CMK (cell line): ENCODE measurements around the gene AP2A2.

GRCh38 chr11:925120-926288 lies at the start of gene AP2A2:
AP2A2 (plus strand) TSS chr11:925870.
- RRBS, result 1% methylated on average over 76 of the region's 152 CpGs

DNA sequence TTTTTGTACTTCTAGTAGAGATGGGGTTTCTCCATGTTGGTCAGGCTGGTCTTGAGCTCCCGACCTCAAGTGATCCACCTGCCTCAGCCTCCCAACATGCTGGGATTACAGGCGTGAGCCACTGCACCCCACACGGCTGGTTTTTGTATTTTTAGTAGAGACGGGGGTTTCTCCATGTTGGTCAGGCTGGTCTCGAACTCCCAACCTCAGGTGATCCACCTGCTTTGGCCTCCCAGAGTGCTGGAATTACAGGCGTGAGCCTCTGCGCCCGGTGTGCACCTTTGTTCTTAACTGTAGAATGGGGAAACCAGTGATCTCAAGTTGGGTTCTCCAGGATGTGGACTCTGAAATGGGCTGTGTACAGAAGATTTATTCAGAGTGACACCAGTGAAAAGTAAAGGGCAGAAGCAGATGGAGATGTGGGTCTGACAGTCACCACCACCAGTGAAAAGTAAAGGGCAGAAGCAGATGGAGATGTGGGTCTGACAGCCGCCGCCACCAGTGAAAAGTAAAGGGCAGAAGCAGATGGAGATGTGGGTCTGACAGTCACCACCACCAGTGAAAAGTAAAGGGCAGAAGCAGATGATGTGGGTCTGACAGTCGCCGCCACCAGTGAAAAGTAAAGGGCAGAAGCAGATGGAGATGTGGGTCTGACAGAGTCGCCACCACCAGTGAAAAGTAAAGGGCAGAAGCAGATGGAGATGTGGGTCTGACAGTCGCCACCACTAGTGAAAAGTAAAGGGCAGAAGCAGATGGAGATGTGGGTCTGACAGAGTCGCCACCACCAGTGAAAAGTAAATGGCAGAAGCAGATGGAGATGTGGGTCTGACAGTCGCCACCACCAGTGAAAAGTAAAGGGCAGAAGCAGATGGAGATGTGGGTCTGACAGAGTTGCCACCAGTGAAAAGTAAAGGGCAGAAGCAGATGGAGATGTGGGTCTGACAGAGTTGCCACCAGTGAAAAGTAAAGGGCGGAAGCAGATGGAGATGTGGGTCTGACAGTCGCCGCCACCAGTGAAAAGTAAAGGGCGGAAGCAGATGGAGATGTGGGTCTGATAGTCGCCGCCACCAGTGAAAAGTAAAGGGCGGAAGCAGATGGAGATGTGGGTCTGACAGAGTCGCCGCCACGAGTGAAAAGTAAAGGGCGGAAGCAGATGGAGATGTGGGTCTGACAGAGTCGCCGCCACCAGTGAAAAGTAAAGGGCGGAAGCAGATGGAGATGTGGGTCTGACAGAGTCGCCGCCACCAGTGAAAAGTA lies 35.4 kb downstream of the AP2A2 start:
- RRBS, result no CpG with 5 or more reads among the region's 32 CpGs

DNA sequence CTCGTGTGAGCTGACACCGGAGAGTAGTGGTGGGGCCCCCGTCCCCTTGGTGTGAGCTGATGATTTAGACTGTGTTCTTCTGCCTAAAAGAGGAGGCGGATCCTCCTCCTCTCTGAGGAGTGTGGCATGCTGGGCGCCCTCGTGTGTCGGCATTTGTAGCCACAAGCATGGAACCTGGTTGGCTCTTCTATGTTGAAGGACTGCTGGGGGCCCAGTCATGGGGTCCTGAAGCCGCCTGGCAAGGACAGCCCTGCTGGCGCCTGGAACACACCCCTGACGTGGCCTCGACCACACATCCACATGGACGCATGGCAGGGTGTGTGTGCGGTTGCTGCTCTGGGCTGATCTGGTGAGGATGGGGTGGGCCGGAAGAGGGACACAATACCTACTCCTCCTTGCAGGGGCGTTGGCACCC lies 50.2 kb downstream of the AP2A2 start:
- RRBS, result no CpG with 5 or more reads among the region's 15 CpGs

GRCh38 chr11:1049556-1050203 lies 13.2 kb upstream of the MUC6 start:
- RRBS, result no CpG with 5 or more reads among the region's 16 CpGs

GRCh38 chr11:1053919-1054822 lies 17.7 kb upstream of the MUC6 start:
- RRBS, result 65% methylated on average over 12 of the region's 26 CpGs

DNA sequence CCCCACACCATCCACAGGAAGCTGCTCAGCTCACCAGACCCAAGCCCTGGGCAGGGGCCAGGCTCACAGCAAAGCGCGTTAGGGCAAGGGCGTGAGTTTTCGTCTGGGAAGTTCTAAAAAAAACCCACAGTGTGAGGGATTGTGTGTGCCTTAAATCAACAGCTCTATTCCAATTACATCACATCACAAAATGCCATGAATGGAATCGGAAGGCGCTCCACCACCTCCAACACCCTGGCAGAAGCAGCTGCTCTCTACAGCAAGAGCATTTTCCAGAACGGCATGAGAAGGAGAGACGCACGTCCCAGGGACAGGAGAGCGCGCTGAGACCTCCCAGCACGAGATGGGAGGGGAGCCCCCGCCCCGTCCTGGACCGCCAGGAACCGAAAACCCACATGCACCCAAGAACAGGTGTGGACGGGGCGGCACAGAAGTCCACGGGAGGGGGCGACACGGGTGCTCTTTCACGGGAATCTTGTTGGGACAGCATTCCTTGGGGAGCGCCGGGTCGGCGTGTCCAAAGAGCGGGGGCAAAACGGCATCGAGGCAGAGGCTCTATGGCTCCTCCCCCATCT lies 32.9 kb downstream of the TOLLIP start:
- RRBS, result no CpG with 5 or more reads among the region's 29 CpGs

GRCh38 chr11:1337218-1337870 lies 27.9 kb upstream of the TOLLIP start:
- RRBS, result 79% methylated on average over 28 of the region's 73 CpGs

DNA sequence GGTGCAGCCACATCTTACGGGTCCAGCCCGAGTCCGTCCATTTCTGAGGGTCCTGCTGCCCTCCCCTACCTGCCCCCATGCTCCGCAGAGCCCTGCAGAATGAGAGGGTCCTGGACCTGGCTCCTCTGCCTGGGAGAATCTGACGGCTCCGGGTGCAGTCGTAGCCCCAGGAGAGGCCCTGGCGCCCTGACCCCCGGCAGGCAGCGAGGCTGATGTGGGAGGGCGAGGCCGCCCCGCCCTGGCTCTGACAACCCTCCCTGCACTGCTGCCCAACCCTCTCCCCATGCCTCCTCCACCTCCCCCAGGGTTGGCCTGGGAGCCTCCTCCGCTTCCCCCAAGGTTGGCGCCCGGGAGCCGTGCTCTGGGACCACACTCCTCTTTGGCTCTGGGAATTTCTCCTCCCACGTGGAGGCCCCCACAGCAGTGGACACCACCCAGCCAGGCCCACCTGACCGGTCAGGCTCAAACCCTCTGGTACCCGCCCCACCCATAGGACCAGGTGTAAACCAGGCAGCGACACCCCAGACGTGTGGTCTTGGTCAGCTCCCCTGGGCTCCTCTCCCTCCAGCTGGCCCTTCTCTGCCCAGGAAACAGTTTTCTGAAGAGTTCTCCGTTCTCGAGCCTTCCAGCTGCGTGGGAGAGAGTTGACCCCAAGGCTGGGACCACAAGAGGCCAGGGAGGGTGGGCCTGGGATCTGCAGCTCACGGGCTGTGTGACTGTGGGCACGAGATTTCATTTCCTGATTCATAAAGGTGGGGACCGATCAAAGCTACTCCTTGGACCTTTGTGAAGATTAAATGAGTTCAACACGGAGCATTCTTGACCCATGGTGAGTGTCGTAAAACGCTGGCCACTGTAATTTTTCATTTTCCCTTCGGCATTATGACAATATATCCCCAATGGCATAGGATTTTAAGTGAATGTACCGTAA lies 39.5 kb upstream of the BRSK2 start:
- RRBS, result 74% methylated on average over 6 of the region's 33 CpGs

DNA sequence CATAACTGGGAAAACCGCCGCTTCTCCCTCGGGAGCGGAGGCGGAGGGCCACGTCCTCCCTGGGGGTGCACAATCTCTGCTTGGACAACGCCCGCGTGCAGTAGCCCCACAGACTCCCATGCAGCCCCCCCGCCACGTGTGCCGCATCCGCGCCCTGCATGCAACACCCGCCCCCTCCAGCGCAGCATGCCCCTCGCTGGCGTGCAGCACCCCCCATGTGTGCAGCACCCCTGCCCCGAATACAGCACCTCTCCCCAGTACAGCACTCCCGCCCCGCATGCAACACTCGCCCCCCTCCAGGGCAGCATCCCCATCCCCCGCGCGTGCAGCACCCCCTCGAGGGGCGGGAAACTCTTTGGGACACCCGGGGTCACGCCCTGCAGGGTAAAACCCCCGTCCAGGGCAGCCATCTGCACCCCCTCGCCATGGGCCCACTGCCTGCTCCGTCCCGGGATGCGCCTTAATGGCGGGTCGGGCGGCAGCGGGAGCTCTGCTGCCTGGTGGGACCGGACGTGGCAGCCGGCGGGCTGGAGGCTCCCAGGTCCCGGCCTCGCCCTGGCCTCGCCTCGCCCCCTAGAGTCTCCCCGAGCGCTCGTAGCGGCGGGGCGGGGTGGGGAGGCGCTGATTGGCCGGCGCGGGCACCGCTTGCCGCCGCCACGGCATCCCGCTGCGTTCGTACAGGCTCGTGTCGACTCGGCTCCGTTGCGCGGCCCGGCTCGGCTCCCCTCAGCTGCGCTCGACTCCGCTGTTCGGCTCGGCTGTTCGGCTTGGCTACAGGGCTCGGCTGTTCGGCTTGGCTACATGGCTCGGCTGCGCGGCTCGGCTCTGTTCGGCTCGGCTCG lies 538 bp upstream of the BRSK2 start:
- RRBS, result 74% methylated on average over 26 of the region's 86 CpGs

GRCh38 chr11:1471292-1471827 lies 15.2 kb downstream of the MOB2 start:
- RRBS, result no CpG with 5 or more reads among the region's 24 CpGs

- RRBS, result 66% methylated on average over 6 of the region's 21 CpGs
Observed at GRCh38 chr11:1485913-1486478, 583 bp downstream of the MOB2 start.

DNA sequence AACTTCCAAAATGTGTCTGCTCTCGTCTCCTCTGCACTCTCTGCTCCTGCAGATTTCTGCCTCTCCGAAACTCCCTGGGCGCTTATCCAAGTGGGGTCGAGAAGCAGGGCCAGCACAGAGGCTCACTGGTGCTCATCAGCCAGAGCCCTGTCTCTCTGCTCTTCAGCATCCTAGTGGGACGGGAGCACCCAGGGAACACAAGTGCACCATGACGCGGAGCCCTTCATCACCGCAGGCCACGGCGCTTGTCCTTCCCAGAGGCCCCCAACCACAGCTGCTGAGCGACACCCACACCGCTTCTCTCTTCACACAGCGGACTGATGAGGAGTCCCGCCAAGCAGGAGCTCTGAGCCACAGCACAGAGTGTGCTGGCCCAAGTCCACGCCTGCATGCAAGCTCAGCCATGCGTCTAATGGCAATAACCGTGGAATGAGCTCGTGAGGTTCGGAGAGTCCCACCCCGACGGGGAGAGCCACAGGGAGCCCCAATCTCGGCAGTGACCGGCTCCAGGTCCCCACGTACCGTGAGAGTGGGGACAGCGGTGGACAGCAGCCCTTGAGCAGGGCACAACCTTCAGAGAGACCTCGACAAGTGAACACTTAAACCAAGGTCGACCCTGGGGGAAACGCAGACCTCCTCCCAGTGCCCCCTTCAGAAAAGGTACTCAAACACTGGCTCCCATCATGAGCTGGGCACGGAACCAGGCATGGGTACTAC lies 28.0 kb upstream of the MOB2 start:
- RRBS, result no CpG with 5 or more reads among the region's 30 CpGs

DNA sequence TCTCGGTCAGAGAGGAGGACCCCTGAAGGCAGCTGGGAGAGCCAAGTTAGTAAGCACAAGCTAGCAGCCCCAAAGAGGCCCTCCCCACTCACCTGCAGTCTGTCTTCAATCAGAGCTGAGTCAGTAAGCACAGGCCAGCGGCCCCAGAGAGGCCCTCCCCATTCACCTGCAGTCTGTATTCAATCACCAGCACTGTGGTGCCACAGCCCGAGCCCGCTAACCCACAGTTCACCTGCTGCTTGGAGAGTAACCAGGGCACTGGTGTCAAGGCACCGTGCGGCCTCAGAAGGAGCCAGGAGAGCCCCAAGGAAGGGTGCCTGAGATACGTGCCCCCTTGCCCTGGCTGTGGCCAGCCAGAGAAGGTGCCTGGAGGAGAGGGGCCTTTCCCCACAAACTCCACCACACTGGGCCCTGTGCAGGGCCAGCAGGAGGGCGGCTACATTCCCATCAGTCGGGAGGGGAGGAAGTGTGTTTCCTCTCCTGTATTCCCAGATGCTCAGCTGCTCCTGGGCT lies 36.7 kb downstream of the DUSP8 start:
- RRBS, result no CpG with 5 or more reads among the region's 9 CpGs

DNA sequence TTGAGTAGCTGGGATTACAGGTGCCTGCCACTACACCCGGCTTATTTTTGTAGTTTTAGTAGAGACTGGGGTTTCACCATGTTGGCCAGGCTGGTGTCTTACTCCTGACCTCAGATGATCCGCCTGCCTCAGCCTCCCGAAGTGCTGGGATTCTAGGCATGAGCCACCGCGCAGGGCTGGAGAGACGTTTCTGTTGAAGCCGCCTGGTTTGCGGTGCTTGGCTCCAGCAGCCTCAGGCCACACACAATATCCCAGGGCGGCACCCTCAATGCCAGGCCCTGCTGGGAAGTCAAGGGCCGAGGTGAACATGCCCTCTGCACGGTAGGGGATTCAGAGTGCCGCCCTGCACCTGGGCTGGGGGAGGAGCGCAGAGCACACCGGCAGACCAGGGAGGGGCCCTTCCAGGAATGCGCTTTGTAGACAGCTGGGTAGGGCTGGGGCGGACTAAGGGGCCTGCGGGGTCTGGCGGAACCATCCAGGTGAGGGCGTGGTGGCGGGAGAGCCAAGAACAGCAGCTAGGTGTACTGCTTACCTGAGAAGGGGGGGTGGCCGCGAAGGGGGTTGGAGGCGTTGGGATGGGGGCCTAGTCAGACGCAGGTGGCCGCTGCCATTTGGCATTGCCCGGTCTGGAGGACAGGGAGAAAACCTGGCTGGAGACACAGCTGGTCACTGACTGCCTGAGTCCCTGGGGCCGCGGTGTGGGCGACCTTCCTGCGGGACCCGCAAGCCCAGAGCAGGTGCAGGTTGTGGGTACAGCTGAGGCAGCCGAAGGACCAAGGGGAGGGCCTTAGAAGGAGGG lies 26.0 kb downstream of the DUSP8 start:
- RRBS, result no CpG with 5 or more reads among the region's 32 CpGs

- RRBS, result no CpG with 5 or more reads among the region's 4 CpGs
Observed at GRCh38 chr11:1552618-1552885, 19.5 kb downstream of the DUSP8 start.

DNA sequence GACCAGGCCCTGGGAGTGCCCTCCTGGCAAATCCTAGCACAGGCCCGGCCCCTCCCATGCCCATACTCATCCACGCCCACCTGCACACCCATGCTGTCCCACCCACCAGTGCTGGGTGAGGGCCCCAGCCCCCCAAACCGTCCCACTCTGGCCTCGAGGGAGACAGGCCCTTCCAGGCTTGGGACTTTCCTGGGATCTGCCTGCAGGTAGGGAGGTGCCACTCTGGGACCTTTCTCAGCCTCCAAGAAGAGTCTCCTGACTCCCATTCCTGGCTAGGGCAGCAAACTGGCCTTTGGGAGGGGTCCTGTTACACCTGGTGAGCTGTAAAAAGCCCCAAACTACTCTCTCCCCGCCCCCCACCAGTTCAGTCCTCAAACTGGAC lies 10.0 kb downstream of the DUSP8 start:
- RRBS, result no CpG with 5 or more reads among the region's 5 CpGs

DNA sequence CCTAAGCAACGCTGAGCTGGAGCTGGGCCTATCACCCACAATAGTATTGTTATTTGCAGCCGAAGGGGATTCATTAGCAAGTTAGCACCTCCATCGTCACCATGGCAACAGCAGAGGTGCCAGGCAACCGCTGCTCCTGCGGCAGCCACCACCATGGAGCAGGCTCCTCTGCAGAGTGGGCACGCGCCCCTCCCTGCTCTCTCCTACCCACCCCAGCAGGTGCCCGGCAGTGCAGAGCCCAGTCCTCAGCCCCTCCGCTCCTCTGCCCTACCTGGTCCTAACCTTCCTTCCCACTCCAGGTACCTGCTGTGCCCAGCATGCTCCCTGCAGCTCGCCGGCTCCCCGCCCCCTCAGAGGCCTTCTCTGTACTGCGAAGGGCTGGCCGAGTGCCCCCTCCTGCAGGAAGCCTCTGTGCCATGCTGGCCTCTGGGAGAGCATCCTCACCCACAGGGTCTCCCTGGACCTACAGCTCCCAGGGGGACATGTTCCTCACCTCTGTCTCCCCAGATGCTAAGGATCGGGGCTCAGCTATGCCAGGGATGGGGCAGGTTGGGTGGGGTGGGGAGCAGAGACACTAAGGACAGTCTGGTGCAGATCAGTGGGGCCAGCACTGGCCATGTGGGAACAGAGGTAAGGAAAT lies 3.5 kb downstream of the DUSP8 start:
- RRBS, result 19% methylated on average over 4 of the region's 15 CpGs

DNA sequence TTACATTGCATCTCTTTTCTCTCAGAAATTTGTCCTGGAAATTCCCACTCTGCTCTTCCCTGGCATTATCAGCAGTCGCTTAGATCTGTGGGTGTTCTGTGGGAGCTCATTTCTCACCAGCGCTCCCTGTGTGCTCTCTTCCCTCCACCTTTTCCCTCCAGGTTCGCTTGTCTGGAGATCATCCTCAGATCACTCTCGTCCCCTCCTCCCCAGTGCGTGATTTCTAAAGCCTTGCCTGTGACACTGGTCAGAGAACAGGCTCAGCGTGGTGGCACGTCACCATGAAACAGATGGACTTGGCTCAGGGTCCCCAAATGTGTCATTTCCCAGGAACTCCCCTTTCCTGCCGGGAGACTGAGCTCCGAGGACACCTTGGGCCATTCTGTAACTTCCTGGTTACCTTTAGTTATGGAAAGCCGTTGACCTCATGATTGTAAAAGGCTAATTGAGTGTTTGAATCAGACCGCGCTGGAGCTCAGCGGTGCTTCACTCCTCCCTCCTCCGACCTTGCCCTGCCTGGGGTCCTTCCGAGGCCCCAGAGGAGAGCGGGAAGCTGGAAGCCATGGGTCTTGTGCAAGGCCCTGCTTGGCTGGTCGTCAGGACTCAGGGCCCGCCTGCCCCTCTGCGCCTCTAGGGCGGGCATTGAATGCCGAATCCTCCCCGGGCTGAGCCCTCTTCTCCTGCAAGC lies 1.6 kb downstream of the KRTAP5-2 start:
- RRBS, result no CpG with 5 or more reads among the region's 22 CpGs

GRCh38 chr11:1662550-1663406 lies 33.2 kb downstream of the KRTAP5-5 start:
- RRBS, result no CpG with 5 or more reads among the region's 22 CpGs

DNA sequence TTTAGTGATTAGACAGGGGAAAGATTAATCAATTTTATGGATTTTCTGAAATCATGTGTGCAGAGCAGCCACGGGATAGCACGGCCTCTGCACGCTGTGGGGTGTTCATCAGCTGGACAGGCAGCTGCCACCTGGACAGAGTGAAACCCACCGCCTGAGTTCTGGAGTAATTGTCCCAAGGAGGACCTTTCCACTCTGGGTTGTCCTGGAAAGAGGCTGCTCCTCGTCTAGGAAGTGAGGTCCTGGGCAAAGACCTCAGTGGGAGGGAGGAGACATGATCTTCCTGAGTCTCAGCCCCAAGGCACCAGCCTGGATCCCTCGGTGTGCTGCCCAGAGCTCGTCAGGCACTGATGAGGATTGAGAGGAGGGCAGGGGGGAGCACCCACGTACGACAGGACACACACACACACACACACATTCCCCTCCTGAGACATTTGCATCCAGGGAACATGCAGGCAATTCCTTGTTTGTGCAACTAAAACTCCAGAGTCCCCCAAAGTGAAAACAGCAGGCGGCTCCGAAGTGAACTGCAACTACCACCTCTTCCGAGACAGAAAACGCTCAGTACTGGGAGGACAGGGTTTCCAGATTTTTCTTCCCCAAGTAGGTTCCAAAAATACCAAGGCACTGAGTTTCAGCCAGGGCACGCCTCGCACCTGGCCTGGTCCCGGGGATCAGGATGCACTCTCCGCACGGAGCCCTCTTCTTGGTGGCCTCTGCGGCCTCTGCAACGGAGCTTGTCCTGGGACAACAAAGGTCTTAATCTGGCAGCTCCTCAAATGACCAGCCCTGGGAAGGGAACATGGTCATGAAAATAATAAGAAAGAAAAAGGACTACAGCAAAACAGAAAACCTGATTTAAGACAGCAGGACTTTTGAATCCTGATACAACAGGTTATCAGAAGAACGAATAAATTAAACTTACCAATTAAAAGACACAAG lies 22.4 kb upstream of the KRTAP5-6 start:
- RRBS, result no CpG with 5 or more reads among the region's 21 CpGs